ENCODE data around the genes ARMS2, CUZD1, FAM24B and C10orf88.

GRCh38 chr10:121580669-121581207 is 17.5 kb downstream of the FGFR2 start:
- PRO-cap = unidirectional peak, plus-strand start at chr10:121580880

- PRO-cap = no peak
Measured at GRCh38 chr10:122007475-122007674, 18.4 kb downstream of the TACC2 start.

DNA sequence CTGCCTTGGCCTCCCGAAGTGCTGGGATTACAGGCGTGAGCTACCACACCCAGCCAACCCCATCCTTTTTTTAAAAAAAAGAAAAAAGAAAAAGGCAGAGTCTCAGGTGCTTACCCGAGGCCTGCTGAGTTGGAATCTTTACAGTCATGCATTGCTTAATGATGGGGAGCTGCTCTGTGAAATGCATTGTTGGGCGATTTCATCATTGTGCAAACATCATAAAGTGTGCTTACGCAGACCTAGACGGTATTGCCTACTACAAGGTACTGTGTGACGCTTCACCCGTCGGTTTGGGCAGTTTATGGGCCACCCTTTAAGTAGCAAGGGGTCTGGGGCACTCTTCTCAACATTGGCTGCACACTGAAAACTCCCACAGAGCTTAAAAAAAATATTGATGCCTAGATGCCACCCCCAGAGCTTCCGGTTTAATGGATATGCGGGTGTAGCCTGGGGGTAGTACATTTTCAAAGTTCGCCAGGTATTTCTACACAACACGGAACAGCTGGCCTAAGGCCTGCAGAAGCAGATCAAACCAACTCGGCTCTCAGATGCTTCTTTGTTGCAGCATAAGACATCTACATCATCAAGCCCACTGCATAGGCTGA is 113.0 kb downstream of the TACC2 start:
- PRO-cap = no peak

DNA sequence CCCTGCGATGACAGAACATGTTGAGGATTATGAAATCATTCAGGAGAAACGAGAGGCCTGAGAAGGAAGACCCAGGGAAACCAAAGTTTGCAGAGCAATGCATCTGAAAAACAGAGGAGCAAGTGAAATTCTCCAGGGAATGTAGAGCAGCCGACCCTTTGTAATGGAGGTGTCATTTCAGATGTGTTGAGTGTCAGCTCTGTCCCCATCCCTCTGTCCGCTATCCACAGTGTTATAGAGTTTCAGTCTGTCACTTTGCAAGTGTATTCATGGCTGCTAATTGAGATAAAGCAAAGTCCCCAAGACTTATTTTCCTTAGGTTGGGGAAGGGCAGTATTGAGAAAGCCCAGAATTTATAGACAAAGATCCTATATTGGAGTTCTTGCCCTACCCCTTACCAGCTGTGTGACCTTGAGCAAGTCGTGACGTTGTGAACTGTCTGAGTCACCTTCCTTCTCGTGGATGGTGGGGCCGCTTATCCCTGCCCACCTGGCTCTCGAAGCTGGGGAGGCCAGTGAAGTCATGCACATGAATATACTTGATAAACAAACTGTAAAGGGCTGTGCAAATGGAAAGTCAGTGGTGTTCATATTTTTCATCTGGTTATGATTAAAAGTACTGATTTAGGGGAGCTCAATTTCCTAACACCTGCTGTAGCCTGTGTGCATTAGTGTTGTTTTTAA is 127.3 kb downstream of the TACC2 start:
- PRO-cap = no peak

GRCh38 chr10:122133206-122133589 is 137.9 kb upstream of the BTBD16 start:
- PRO-cap = no peak

DNA sequence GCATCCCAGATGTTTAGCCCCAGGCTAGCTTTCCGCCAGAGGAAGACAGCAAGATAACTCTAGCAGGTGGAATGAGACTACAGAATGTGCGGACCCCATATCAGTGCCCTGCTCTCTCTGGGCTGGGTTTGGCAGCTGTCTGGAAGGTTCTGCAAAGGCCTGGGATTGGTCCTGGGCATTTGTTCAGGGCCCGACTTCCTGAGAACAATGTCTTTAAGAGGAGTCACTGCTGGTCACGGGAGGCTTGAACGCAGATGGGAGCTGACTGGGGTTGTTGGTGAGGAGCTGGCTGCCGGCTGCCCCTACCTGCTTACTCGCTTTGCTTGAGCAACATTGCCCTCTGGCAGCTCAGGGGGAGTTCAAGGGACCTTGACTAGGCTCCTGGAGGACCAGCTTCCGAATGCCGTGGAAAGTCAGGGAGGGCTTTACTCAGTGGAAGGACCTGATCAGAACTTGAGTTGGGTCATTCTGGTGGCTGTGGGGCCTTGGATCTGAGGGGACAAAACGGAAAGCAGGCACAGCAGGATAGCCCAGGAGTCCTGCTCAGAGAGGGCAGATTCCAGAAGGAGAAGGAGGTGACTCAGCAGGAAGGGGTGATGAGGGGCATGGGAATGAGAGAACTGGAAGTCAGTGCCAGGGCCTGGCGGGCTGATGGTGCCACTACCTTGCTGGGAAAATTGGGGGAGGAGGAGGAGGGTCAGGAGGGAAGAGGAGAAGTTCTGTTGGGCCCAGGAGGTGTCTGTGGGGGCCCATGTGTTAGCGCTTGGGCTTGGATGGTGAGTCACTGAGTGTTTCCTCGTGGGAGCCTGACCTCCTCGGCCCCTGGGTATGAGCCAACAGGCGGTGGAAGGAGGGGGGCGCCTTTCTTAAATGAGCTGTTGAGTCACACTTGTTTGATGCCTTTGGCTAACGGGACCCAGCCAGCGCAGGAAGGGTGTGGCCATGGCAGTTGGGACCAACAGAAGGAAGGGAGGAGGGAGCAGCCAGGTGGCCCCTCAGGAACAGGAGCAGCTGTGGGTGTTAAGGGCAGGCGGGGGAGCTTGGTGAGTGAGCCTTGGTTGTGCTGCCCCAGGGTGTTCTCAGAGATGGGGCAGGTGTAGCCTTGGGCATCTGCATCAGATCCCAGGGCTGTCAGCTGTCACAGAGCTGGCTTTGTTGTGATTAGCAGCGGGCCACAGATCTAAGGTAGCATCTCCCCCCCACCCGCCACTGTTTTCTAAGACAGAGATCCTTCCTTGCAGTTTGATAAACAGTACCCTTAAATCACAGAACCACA is 130.2 kb upstream of the BTBD16 start:
- PRO-cap = unidirectional peak, plus-strand start at position 253 of the sequence

DNA sequence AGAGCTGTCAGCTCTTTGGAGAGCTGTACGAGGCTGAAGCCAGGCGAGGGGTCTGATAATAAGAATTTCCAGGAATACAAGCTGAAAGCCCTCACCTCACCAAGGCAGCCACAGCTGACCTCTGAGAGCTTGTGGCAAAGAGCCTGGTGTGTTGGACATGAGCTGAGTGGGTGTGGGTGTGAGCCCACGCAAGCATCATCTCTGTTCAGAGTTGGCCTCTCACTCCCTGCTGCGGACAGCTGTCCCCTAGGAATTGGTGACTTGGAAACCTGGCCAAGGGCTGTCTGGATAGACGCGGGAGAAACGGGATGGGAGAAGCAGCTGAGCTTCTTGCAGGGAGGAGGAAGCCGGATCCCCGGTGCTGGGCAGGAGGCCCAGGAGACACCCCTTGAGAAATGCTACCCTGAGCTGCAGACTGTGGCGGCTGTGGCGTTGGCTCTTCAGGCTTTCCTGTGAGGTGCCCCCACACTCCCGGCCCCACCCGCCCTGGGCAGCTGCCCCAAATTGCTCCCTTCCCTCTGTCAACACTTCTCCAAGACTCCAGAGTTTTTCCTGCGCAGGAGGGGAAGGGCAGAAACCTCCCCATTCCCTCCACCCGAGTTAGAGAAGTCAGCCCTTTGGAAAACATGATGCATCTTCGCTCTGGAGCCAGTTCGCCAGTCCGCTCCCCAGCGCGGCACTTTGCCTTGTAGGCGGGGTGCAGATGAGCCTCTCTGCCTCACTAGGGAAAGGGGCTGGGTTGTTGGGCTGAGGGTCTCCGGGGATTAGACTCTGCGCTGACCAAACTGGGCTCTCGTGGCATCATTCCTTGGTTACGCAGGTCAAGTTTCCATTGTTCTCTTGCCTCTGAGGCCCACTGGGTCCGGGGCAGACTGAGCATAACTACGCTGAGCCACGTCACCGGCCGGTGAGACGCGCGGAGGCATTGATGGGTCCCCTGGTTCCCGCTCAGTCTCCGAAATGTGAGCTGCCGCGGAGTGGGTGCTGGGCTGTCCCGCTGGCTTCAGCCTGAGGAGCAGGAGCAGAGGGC is 121.8 kb upstream of the BTBD16 start:
- PRO-cap = no peak

GRCh38 chr10:122154615-122155562 is 116.2 kb upstream of the BTBD16 start:
- PRO-cap = bidirectional peak, plus-strand start at chr10:122155366, minus-strand start at chr10:122155176

DNA sequence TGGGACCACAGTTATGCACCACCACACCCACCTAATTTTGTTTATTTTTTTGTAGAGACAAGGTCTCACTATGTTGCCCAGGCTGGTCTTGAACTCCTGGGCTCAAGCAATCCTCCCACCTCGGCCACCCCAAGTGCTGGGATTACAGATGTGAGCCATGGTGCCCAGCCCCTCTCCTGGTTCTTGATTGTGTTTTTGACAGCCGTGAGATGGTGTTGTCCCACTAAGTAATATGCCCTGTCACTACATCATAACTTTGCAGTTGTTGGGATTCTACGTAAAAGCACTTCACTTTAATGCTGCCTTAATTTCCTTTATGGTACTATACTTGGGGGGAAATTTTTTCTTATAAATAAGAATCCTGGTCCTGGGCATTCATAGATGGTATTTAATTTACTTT is 110.0 kb upstream of the BTBD16 start:
- PRO-cap = no peak

- PRO-cap = no peak
Measured at GRCh38 chr10:122248385-122249366, 22.4 kb upstream of the BTBD16 start.

DNA sequence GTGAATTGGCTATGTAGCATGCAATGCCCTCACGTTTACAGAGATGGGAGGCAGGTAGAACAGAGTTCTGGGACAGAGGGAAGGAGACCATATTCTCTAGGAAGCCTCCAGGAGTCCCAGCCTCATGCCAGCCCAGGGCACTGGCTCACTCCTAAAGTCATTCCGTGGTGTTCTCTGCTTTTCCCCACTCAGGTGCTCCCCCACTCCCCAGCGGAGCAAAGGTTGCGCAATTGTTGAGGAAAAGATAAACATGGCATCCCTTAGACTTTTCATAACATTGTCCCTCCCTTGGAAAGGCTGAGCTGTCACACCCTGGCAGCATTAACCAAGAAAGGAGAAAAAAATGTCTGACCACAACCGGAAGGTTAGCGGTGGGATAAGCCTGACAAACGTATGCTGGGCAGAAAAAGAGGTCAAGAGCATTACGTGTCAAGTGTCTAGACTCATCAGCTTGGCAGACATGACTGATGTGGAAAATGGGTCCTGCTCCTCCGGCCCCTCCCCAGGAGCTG is 29.9 kb downstream of the BTBD16 start:
- PRO-cap = no peak

- PRO-cap = no peak
Measured at GRCh38 chr10:122374515-122374604, 148 bp upstream of the PLEKHA1 start.

DNA sequence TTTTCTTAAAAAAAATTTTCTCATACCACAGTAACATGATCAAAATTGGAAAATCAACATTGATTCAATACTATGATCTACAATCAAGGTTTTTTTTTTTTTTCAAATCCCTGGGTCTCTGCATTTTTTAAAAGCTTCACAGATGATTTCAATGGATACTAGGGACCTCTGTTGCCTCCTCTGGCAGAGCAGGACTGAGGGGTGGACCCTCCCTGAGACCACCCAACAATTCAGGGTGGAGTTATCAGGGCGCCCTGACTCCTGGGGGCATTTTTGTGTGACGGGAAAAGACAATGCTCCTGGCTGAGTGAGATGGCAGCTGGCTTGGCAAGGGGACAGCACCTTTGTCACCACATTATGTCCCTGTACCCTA is at the start of gene ARMS2:
TSS of gene ARMS2 (plus strand) at position 300 of the 373 bp plus-strand sequence.
- PRO-cap = no peak

- PRO-cap = bidirectional peak, plus-strand start at chr10:122462637, minus-strand start at chr10:122462529
Measured at GRCh38 chr10:122462265-122462941, 1.1 kb downstream of the HTRA1 start.

DNA sequence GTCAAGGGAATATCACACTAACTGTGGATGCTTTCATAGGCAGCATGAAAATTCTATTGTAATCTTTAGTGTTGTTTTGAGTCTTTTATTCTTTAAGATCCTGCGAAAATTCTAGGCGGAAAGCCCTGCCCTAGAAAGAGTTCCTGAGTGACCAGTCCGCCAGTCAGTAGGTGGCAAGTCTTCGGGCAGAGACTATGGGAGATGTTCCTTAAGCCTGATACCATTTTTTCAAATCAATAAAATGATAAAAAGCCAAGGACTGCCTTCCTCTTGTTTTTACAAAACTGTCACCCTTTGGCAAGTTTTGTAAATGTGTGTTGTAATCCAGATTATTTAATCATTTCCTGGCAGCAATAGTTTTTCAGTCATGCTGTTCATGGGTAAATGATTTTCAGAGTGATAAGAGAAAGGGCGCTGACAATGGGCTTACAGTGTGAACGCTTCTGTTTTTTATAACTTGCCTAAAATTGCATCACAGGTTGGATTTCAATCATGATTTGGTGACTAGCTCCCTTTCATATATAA is 19.1 kb upstream of the DMBT1 start:
- PRO-cap = no peak

- PRO-cap = no peak
Measured at GRCh38 chr10:122576157-122576990, 15.8 kb downstream of the DMBT1 start.

DNA sequence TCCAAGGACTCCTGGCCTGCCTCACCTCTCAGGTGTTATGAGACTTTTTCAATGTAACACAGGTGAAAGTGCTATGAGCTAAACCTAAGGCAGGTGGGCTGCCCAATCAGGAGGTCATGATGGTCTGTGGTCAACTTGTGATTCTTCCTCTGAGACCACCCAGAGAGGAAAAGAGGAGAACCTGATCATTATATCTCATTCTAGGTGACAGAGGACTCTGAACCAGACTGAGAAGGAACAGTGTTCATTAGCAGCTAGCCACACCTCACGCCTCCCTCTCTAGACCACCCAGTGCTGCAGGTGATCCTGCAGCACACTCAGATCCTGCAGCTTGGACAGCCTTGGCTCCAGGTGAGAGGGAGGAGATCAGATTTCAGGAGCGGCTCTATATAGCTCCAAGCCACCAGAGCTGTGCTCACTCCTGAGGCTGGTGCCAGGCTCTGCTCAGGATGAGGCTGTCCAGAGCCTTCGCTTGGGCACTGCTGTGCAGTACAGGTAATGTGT is 15.5 kb upstream of the SPADH start:
- PRO-cap = unidirectional peak, plus-strand start at position 418 of the sequence

DNA sequence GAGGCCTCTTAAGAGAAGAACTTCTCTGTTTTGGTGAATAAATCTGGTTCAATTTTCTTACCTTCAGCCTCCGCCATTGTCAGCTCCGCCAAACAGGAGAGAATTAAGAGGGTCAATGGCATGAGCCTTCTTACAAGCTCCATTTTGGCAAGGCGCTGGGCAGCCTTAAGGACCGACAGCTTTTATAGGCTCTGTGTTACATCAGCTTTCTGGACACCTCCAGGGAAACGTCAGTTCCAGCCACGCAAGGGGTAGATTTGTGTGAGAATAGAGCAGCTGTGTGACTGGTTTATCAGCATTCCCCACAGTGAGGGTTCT is at the start of gene CUZD1:
TSS of gene CUZD1 (minus strand) at position 157 of the 318 bp plus-strand sequence.
- PRO-cap = no peak

GRCh38 chr10:122879471-122880406 is at the start of gene FAM24B:
TSS of gene FAM24B (minus strand) at chr10:122879581.
- PRO-cap = bidirectional peak, plus-strand start at chr10:122879750, minus-strand start at chr10:122879581

DNA sequence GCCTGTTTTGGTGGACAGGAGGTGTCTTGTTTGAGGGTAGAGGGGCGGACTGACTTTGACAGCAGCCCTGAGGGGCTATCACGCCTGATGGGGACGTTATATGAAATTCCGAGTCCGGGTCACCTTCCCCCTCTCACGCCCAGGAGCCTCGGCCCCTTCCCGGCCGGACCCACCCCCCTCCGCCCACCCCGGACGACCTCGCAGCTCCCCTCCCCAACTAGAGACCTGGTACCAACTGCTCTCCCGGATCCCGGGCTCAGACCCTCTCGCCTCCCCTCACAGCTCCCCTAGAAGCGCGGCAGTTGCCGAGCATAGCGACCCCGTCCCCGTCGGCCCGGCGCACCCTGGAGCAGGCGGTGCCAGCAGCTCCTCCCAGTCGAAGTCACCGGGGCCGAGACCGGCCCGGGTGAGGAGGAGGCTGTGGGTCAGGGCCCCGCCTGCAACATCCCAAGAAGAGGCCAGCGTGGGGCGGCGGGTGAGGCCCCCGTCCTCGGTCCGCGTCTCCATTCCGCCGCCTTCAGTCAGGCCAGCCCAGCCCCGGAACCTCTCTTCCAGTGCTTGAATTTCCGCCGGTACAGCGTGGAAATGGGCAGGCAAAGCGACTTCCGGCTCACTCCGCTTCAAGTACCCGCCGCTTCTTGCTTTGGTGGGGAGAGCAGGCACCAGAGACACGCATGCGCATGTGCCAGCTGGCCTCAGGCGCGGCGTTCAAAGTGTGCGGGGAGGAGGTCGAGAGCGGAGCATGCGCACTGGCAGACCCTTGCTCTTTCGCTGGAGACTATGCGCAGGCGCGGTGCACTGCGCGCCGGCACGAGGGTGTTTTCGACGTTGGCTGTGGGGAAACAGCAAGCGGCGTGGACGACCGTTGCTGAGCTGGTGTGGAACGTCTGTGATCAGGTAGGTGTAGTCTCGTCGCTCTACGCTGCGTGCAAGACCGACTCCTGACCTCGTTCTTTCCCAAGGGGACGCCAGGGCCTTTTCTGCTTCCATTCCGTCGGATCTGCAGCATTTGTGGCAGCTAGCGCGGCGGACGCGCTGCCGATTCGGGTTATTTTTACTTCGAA is at the start of gene C10orf88:
TSS of gene C10orf88 (minus strand) at position 556 of the 1,064 bp plus-strand sequence.
- PRO-cap = bidirectional peak, plus-strand start at position 385 of the sequence, minus-strand start at position 346 of the sequence; bidirectional peak, plus-strand start at position 808 of the sequence, minus-strand start at position 556 of the sequence

Data from sciatic nerve (tissue), 1 donor.